Hair follicle dermal papilla cell (primary cell): ENCODE data around the genes AS3MT, CALHM3 and COL17A1.

GRCh38 chr10:102869023-102870347, at the start of gene AS3MT:
AS3MT (plus strand) TSS chr10:102869470.
- CAGE, long polyA plus RNA: no peak

GRCh38 chr10:103138195-103138763, 54.8 kb downstream of the NT5C2 start:
- CAGE, long polyA plus RNA: no peak

DNA sequence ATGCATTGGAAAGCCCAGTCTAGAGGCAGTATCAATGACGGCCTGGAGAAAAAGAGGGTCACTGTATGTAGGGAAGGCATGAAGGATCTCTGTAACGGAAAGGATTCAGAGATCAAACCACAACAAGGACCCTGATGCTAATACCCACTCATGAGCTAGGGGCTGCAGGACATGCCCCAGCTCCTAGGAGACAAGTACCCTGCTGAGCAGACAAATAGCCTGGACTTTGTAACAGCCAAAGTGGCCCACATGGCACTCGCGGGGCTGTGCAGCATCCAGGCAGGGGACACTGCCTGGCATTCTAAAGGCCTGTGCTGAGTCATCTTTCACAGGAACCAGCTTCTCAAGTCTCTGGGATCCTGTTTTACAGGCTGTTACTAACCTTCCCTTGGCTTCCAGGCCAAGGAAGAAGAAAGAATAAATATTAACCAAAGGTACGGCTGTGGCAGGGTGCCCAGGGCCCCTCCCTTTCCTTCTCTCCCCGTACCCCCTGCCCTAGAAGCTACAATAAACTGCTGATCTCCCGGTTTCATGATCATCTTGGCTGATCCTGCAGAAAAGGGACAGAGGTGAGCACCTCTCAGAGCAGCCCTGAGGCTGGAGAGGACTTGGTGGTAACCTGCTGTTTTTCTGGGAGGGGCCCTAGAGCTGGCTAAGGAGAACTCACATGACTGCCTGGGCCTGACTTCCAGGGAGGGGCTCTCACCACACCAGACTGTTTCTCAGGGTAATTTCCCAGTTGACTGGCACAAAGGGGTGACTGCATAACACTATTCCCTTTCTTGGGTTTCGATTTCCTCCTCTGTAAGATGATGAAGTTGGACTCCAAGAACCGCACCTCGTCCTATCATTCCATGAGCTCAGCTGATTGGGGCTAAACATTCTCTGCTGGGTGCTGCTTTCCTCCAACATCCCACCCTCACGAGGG, 4.2 kb upstream of the RPEL1 start:
- CAGE, long polyA plus RNA: no peak

GRCh38 chr10:103281566-103282119, 4.7 kb downstream of the INA start:
- CAGE, long polyA plus RNA: no peak

GRCh38 chr10:103443782-103444223, 8.4 kb downstream of the CALHM2 start:
- CAGE, long polyA plus RNA: no peak

GRCh38 chr10:103479010-103479452, at the start of gene CALHM3:
CALHM3 (minus strand) TSS chr10:103479240.
- CAGE, long polyA plus RNA: no peak

GRCh38 chr10:103556235-103556959, 62.9 kb downstream of the NEURL1 start:
- CAGE, long polyA plus RNA: no peak

- CAGE, long polyA plus RNA: no peak
These were observed 90.5 kb downstream of the NEURL1 start for GRCh38 chr10:103583724-103584606.

DNA sequence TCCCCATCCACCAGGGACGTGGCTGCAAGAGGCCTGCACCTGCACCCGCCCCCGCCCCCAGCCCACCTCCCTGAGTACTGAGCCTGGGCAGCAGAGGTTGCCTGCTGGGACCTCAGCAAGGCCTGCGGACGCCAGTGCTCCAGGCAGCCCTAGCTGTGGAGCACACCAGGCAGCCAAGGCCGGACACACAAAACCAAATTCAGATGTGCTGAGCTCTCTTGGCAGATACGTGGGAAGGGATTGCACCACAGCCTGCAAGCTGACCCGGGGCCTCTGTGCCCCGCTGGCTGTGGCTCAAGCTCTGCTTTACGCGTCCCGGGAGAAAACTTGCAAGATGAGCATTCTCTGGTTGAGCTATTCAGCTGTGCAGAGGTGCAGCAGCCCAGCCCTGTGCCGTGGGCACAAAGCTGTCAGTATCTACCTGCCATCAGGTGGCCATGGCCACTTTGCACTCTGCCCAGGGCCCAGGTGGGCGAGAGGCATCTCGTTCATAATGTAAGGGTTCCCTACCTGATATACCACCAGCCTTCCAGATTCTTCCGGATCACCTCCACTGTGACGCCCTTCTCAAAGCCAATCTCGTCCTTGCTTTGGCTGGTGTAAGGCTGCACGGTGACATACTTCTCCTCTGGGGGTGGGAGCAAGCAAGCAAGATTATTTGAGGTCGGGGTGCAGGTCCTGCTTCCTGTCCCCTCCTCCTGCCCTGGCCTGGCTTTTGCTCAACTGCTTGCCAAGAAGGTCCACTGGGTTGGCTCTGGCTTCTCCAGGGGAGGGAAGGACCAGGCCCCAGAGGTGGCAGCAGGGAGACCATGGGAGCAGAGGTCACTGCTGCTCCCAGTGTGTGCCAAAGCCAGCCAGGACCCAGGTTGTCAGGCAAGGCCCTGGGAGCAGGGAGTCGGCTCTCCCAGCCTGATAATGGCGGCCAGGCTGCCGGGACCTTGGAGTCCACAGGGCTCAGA, 123.5 kb downstream of the NEURL1 start:
- CAGE, long polyA plus RNA: no peak

DNA sequence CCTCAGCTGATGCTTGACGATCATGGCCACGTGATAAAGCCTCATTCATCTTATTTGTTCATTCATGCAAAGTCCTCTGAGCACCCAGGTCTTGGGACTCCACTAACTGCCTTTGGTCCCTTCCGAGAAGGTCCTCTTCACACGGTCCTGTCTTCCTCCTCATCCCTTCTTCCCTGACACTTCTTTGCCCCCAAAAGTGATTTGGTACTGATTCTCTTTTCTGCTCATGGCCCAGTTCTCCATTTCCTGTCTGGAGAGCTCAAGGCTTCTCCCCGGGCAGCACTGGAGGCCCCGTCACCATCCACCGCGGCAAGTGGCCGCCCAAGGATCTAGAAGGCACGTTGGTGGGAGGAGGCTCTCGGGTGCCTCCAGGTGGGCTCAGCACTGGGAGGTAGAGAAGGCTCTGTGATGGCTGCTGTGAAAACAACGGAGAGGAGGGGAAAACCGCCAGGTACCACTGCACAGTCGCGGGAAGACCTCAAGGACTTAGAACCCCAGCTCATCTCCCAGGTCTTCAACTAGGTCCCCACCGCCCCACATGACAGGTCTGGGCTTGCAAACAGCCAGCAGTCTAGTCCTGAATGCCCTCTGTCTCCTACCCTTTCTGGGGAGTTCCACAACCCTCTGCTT, 134.4 kb downstream of the NEURL1 start:
- CAGE, long polyA plus RNA: no peak

DNA sequence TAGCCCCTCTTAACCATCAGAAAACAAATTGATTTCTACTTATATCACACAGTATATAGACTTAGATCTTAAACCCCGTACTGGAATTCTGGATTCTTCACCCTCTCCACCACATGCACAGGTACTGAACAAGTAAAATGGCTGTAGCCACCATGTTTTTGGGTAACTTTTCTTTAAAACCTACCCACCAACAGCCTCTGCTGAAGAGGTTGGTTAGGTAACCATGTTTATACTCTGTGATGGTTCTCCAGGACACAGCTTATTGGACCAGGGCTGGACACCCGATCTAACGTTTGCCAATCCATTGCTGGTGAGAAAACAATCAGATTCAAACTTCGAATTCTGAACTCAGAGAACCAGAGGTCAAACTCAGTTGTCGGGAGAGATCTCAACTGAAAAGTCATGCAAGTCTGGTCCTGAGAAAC, 162.5 kb downstream of the NEURL1 start:
- CAGE, long polyA plus RNA: no peak

DNA sequence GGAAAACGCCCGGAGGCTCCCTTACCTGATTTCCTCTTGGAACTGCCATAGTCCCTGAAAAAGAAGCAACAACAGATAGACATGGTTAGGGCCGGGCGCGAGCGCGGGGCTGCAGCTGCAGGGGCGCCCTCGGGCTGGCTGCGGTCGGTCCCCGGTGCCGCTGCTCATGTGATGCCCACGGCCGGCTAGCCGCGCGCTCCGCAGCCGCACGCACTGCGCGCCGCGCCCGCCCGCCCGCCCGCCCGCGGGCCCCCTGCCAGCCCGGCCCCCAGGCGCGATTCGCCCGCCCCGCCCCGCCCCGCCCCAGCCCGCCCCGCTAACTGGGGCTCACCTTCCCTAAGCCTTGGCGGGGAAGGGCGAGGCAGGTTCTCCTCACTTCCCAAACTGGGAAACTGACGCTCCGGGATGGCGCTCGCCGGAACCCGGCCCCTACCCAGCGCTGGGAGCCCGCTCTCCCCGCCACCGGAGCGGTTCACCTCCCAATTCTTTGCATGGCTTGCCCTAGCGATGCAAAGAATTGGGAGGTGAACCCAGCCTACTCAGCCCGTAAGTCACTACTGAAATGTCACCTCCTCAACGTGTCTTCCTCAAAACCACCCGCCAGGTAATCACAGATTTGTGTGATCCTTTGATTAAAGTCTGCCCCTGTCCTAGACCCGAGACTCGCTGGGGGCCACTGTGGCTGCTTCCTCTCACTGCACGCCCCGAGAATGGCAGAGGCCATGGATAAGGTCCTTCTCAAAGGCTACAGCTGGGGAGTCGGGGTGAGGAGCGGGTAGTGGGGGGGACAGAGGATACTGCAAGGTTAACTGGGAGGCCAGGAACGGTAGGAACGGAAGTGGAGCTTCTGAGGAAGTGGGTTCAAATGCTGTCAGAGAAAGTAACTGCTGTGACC, 162.1 kb downstream of the SH3PXD2A start:
- CAGE, long polyA plus RNA: no peak

DNA sequence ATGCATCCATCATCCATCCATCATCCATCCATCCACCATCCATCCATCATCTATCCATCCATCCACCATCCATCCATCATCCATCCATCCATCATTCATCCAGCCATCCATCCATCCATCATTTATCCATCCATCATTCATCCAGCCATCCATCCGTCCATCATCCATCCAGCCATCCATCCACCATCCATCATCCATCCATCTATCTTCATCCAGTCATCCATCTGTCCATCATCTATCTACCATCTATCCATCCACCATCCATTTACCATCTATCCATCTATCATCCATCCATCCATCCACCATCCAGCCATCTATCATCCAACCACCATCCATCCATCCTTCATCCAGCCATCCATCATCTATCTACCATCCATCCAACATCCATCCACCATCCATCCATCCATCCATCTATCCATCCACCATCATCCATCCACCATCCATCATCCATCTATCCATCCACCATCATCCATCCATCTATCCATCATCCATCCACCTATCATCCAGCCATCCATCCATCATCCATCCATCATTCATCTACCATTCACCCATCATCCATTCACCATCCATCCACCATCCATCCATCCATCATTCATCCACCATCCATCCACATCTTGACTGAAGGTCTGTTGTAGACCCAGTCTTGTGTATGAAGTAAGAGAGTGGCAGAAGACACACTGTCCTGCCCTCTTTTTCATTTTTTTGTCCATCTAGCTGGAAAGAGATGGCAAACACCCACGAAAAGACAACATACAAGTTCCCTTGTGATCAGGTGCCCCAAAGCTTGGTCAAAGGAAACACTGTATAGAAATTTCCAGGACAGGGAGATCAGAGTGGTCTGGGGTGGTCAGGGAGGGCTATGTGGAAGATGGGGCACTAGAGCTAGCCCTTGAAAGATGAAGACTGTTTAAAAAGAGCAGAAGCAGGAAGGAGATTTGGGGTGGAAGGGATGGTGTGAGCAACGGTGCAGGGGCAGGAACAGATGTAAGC, 153.5 kb downstream of the SH3PXD2A start:
- CAGE, long polyA plus RNA: no peak

DNA sequence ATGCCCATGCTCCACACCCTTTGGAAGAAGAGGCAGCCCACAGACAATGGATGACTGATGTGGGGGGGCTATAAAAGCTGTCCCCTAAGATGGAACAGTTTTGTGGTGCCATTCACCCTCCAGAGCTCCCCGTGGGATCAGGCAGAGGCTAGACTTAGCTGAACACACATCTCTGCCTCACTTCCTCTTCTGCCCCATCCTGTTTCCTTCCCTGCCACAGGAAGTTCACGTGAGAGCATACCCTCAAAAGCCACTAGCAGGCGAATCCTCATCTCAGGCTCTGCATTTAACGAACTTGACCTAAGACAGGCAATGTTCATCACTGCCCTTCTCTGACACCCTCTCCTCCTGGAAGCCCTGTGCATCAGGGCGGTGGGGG, 91.6 kb downstream of the SH3PXD2A start:
- CAGE, long polyA plus RNA: no peak

DNA sequence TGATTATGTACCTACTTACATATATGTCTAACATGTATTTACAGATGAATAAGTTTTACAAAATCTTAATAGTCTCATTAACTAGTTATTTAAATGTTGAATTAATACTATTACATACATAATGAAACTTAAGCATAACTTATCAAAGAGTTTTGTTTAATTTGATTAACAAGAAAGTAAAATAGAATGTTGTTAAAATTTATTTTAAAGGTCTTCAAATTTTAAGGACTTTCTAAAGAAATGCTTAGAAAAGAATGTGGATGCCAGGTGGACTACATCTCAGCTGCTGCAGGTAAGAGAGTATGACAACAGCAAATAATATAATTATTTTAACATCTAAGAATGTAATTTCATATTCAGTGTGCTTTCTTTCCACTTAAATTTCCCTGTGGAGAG, 32.7 kb downstream of the SLK start:
- CAGE, long polyA plus RNA: no peak

GRCh38 chr10:104076834-104077336, 8.8 kb downstream of the COL17A1 start:
- CAGE, long polyA plus RNA: no peak

- CAGE, long polyA plus RNA: no peak
These were observed at the start of gene COL17A1 for GRCh38 chr10:104085476-104086330. COL17A1 (minus strand) TSS chr10:104085880.

DNA sequence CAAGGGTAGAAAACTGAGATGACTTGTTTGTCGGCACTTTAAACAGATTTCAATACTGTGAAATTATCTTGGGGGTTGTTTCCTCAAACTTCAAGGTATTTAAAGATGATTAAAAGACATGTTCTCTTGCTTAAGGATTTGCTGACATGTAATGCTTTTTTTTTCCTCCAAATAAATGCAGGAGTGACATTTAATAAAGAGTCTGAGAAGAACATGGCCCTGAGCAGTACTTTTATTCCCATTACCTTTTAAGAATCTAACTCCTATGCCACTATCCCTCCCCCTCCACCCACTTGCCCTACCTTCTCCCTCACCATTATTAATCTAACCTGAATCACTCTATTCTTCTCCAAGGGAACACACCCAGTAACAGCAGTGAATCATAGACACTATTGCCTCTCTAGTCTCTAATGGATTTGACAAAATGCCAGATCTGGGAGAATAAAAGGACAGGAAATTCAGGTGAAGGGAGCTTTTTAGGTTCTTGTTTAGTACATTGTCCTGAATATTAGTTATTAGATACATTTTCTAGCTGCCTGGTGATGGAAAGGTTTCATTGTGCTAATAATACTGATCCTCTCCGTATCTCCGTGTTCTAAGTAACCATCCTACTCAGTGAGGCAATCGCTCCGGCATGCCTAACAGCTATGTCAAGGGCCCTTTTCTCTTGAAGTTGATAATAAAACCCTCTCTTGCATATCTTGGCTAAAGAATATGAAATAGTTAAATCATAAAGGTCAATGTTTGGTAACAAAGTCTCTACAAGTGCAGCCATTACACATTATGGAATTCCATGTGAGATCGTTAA, 4.2 kb upstream of the SFR1 start:
- CAGE, long polyA plus RNA: no peak

DNA sequence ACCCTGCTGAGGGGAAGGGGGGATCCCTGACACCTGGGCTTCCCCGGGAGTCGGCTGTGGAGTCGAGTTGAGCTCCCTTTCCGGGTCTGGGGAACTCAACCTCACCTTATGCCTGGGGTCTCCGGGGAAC, 93 bp downstream of the SFR1 start:
- CAGE, long polyA plus RNA: no peak

- CAGE, long polyA plus RNA: no peak
These were observed 7.7 kb upstream of the GSTO1 start for GRCh38 chr10:104246941-104247472.